ENCODE measurements around the genes PDZRN3 and FRG2C.

GRCh38 chr3:72433928-72435104 is 413.9 kb downstream of the SHQ1 start:
- RRBS: no CpG with 5 or more reads among the region's 5 CpGs

GRCh38 chr3:72443585-72444690 is 404.3 kb downstream of the SHQ1 start:
- RRBS: no CpG with 5 or more reads among the region's 11 CpGs

DNA sequence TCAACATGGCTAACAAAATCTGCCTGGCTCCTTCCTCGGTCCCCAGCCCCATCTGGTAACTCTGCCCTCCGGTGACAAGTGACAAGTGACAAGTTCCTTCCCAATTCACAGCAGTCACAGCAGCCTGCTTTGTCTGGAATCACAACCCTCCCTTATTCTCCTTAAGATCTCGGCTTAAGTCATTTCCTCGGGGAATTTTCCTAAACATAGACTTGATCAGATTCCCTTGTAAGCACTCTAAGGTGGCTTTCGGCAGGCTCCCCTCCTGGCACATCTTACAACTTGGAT is 126.6 kb downstream of the SHQ1 start:
- RRBS: no CpG with 5 or more reads among the region's 5 CpGs

DNA sequence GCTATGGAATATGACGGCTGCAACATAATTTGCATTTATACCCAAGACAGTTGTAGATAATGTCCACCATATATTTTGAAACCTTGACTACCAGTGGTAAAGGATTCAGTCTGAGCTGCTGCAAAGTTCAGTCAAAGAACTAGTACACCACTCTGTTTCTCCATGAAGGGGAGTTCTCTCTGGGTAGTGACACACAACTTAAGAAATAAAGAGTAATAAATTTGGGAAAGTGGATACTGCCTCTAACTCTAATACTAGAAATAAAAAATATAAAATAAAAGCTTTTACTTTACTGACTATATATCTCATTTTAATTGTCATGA is 94.5 kb downstream of the SHQ1 start:
- RRBS: no CpG with 5 or more reads among the region's 1 CpG

GRCh38 chr3:72756779-72757410 is 91.3 kb downstream of the SHQ1 start:
- RRBS: no CpG with 5 or more reads among the region's 4 CpGs

DNA sequence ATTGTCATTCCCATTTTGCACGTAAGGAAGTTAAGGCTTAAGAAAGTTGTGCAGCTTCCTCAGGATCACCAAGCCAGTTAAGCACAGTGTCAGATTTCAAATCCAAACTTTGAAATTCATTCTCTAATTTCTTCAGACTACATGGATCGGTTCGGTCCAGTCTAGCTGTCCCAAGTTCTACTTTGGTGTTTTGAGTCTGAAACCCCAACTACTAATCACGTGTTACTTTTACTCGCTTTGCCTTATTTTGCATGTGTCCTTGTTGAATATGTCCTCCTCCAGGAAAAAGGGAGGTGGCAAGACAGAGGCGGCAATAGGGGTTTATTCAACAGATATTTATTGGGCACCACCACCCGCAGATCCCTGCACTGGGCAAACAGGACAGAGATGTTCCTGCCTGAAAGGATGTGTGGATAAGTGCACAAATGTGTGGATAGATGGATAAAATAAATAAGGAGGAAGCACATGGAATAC is 477 bp upstream of the GXYLT2 start:
- RRBS: no CpG with 5 or more reads among the region's 7 CpGs

DNA sequence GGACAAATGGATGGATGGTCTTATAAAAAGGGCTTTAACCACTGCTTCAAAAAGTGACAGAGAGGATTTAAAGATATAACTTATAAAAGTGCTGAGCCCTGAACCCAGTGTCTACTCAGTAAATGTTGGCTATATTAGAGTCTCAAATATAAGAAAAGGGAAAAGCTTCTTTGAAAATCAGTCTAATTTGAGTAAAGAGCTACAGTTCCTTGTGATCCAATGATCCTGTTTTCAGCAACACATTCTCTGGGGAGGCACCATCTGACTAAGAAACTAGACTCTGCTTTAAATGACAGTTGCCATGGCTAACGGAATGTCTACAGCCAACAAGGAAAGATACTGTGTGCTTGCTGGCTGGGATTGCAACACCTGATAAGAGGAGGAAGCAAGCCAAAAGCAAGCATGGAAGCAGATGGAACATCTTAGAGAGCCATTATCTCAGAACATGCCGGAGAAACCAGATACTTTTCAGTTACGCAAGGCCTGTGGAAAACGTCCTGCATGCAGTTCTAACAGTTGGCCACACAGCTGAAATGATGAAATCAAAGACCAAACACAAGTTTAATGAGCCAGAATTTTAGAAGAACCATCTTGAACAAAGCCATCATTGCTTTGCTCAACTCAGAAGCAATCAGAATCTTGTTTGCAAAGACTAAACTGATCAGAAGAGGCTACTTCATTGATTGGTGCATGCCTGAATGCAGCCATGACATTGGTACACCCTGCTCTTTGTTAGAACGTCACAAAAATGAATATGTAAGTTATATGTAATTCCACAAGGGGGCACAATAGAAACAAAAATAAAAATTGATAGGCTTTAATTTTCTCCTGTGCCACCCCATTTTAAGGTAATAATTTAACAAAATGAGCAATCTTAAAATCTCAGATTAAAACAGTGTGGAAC is 50.7 kb downstream of the GXYLT2 start:
- RRBS: no CpG with 5 or more reads among the region's 5 CpGs

DNA sequence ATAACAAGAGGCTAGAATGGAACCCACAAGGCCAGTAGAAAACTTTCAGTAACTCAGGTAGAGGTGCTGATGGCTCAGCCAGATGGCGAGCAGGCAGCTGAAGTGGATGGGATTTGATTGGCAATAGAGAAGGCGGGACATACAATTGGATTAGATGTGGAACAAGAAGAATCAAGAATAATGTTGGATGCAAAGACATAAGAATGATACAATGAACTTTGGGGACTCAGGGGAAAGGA is 276.8 kb downstream of the PDZRN3 start:
- RRBS: no CpG with 5 or more reads among the region's 2 CpGs

DNA sequence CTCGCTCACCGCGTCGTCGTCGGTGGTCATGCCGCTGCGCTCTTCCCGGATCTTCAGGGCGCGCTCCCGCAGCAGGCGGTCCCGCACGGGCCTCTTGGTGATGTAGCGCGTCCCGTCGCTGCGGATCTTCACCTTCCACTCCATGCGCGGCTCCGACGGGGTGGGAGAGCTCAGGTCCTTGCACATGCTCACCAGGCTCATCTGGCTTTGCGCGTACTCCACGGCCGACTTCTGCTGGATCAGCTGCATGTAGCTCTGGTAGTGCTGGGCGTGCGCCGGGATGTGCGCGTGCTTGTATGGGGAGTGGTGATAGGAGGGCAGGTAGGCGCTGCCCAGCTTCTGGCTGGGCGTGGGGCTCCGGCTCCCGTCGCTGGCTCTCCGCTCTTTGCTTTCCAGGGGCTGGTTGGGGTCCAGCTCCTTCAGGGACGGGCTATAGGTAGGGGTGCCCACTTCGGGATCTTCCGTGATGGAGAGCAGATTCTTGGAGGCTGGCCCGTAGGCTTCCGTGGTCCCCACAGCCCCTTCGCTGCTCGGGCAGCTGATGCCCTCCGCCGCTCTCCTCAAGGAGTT is 241.0 kb downstream of the PDZRN3 start:
- RRBS: 97% methylated on average over 6 of the region's 48 CpGs

DNA sequence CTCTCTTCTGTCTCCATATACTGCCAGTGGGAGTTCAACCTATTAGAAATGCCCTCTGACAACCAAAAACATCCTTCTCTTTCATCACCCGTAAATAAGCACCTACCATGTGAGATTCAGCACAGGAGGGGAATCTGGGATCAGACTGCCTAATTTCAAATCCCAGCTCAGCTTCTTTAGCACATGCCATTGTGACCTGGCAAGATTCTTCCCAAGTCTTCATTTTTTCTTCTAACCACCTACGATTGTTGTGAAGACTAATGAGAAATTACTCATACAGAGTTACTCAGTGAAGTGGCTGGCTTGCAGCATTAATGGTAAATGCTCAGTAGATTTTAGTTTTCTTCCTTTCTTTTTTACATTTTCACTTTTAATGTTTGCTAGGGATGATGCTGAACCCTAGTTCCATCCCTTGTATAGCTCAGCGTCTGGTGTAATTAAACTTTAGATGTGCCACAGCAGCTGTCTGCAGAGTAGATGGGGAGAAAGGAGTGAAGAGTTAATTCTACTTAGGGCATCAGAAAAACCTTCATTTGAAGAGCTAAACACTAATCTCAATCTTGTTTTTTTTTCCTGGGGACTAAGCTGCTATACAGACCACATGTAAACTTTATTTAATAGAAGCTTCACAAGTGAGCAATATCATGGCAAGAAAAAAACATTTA is 176.6 kb downstream of the PDZRN3 start:
- RRBS: no CpG with 5 or more reads among the region's 3 CpGs

GRCh38 chr3:73591894-73592856 is 32.6 kb downstream of the PDZRN3 start:
- RRBS: no CpG with 5 or more reads among the region's 7 CpGs

DNA sequence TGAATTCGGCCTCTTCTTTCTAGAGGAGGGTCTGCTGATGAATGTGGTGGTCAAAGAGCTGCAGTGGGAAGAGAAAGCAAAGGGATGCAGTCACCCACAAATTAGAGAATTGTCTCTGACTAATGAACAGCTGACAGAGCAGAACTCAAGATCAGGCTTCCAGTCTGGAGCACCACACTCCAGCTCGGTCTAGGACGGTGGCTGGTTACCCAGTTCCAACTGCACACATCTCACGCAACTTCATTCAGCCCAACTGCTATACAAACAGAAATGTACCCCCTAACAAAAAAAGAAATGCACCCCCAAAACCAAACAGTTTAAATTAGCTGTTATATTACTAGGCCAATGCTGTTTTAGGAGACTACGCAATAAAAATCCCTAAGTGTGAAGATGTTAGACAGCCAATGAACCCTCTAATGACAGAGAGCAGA is 16.7 kb downstream of the PDZRN3 start:
- RRBS: no CpG with 5 or more reads among the region's 5 CpGs

GRCh38 chr3:73624854-73625337 is at the start of gene PDZRN3:
PDZRN3 (minus strand) TSS chr3:73624941.
- RRBS: 2% methylated on average over 5 of the region's 39 CpGs

DNA sequence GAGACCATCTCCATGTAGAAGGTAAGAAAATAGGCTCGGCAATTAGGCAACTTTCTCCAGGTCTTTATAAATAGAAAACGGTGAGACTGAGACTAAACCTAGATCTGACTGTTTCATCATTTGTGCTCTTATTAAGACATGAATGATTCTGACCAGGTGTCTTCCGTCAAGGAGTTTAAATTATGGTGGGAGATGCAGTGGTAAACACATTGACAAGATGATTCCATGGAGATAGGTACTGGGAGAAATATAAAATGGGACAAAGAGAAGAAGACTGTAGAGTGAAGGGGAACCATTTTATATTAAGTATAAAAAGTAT is 155.1 kb upstream of the PDZRN3 start:
- RRBS: no CpG with 5 or more reads among the region's 3 CpGs

DNA sequence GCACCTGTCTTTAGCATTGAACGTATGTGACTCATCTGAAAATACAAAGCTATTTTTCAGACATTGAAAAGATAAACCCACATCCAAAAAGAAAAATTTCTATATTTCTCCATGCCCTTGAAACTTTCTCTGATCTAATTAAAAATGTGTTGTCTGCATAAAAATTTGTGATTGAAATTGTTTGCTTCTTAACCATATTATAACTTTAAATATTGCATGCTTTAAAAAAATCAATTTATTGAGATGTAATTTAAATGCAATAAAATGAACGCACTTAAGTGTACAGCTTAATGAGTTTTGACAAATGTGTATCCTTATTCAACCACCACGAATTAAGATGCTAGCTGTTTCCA is 100.6 kb upstream of the CNTN3 start:
- RRBS: no CpG with 5 or more reads among the region's 3 CpGs

DNA sequence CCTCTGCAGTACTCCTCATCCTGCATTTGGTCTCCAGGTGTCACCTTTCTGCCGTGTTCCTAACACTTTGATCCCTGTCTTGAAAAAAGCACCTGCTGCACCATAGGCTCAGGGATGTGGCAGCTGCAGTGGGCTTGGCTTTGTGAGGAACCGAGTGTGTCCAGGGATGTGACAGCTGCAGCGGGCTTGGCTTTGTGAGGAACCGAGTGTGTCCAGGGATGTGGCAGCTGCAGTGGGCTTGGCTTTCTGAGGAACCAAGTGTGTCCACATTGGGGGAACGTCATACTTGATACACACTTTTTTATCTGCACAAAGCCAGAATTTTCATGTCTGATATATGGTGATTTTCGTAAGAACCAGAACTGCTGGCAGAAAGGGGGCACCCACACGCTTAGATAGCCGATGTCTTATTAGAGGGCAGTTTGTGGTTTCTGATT is 241.7 kb upstream of the FRG2C start:
- RRBS: no CpG with 5 or more reads among the region's 8 CpGs

DNA sequence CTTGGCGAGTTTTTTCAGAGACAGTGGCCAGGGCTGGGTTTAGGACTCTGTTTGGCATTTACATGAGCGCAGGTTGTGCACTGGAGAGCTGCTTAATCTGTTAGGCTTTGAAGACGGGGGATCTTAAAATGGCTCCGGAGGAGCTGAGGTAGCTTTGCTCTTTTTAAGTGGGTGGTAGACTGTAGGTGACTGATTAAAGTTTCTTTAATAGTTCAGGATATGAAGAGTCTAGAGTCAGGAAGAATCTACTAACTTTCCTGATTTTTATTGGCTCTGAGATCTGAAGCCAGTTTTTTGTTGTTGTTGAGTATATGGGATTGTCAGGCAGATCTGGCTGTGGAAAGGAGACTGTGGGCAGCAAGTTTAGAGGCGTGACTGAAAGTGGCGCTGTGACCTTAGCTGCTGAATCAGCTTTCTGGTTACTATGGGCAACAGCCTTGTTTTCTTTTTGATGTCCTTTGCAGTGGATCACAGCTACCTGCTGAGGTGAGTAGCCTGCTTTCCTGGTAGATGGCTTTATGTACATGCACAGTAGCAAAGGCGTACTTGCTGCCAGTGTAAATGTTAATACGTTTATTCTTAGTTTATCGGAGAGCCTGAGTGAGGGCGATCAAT is 161.5 kb upstream of the FRG2C start:
- RRBS: no CpG with 5 or more reads among the region's 10 CpGs

- RRBS: no CpG with 5 or more reads among the region's 6 CpGs
Observed at GRCh38 chr3:75664137-75664491, at the start of gene FRG2C. FRG2C (plus strand) TSS chr3:75664328.

DNA sequence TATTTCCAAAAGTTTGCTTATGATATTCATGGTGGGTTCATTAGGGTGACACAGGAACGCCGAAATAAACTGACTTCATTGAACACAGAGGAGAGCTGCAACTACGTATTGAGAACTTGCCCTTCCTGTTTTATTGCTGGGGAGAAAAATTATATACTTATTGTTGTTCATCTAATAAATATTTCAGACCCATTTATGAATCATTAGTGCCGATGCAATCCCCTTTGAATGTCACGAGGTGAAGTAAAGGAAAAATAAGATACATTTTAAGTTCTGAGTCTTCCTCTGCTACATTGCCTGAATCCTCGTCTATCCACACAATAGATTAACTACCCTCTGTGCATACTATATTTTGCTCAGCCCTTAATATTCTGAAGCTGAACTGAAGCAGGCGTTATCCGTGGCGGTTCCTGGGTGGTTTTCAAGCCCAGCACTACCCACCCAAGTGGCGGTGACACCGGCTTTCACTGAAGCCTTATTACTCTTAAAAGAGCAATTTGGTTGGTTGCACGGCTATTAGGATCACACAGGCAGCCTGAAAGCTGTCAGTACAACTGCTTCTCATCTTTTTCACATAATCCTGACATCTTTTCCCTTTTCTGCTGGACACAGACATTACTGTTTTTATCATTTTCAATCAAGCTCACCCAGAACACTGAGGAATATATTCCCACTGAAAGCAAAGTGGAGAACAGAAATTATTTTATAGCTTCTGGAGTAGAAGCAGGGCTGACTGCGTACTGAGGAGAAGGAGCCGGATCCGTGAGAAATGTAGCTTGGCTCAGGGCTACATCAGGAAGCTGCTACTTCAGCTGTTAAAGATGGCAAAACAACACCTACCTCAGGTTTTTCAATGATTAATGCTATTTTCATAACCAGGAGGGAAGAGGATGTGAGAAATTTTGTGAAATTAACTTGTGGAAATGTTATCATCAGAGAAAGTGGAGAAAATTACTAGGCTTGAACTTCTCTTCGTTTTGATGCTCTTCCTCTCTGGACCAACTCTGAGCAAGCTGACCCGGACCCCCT is 525.3 kb upstream of the ZNF717 start:
- RRBS: no CpG with 5 or more reads among the region's 17 CpGs